CD14-positive monocyte (primary cell): Measurements from ENCODE around the gene EXO1.

GRCh38 chr1:236416305-236416740, 22.2 kb downstream of the EDARADD start:
- CAGE, long polyA plus RNA: no peak

- CAGE, long polyA plus RNA: no peak
These were observed 20.7 kb upstream of the LGALS8 start for GRCh38 chr1:236502919-236503671.

GRCh38 chr1:236555484-236556004, 31.8 kb downstream of the LGALS8 start:
- CAGE, long polyA plus RNA: no peak

DNA sequence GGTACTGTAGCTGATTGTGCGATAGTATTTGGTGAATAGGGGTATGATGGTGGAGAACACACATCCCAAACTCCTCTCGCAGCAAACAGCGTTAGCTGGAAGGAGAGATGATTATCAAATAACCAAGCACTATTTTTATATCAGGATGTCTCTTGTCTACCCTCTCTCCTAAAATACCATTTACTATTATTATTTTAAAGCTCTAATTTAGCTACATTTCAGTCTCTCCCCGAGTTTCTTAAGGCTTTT, 1.4 kb downstream of the ACTN2 start:
- CAGE, long polyA plus RNA: no peak

- CAGE, long polyA plus RNA: no peak
These were observed 21.2 kb downstream of the MTR start for GRCh38 chr1:236816336-236816573.

- CAGE, long polyA plus RNA: no peak
These were observed 5.8 kb downstream of the MT1HL1 start for GRCh38 chr1:236998524-236998855.

- CAGE, long polyA plus RNA: no peak
These were observed 366.6 kb downstream of the ZP4 start for GRCh38 chr1:237524125-237524555.

GRCh38 chr1:237784617-237785067, 106.1 kb downstream of the ZP4 start:
- CAGE, long polyA plus RNA: no peak

DNA sequence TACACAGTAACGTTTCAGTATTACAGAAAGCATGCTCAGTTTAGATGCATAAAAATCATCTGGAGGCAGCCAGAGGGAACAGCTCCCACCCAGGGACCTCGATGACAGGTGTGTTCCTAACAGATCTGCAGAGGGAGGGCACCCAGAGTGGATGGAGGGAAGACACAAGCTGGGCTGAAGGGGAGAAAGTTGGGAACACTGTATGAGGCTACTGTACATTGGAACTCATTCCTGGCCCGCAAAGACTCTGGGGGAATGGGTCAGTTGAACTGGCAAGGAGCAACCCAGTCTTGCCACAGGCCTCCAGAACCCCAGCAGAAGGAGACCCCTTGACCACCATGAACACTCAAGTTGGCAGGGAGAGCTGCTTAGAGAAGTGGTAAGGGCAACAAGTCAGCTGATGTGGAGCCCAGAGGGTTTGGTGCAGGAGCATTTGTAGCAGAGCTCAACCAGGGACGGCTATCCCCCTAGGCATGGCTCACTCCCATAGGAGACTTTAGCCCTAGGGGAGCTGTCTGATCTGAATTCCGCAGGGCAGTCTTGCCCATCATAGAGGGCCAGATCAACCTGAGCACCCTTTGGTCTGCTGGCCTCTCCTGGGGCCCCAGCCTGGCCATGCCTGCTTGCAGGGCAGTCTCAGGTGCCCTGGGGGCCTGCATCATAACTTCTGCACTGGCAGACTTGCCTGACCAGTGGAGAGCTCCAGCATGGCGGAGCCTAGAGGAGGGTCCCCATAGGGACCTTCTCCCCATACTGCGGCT, 52.2 kb downstream of the ZP4 start:
- CAGE, long polyA plus RNA: no peak

DNA sequence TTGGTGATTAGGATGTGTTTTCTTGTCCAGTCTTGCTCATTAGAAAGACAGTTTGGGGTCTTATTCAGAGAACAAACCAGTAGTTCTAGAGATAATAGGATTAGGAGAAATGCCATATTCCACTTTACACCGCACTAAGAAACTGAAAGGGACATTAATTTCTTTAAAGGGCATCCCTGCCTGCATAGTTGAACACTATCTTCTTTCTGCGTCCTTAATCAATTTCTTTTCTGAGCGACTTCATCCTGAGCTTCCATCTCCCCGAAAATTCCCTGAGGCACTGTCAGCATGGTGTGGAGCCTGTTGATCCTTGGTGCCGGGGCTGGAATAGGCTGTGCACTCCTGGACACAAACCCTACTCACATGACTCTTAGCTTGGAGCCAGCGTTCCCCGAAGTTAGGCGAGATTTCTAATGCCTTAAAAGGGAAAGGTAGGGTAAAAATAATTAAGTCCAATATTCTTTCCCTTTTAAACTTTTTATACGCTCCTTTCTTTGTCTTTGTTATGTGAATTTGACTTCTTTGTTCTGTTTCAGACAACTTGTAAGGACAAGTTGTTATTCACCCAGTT, 282.5 kb downstream of the CHRM3 start:
- CAGE, long polyA plus RNA: no peak

DNA sequence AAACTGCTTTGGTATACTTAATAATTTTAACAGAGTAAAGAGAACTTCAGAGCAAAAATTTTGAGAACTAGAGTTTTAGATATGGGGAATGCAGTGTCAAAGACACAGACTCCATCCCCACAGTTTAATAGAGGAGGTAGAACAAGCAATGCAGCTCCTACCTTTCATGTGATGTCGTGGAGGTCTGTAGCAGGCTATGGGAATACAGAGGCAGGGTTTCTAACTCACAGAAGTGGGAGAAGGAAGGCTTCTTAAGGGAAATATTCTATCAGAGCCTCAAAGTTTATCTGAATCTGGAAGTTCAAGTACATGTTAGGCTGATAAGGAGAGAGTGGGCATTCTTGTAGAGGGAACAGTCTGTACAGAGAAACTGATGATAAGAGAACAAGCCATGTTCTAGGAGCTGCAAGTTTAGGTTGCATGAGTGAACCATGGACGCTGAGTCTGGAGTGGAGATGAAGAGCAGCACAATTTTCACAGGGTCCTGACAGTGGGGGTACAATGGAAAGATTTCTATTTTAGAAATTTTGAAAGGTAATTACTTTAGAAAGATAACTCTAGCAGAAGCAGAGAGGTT, 344.0 kb downstream of the CHRM3 start:
- CAGE, long polyA plus RNA: no peak

DNA sequence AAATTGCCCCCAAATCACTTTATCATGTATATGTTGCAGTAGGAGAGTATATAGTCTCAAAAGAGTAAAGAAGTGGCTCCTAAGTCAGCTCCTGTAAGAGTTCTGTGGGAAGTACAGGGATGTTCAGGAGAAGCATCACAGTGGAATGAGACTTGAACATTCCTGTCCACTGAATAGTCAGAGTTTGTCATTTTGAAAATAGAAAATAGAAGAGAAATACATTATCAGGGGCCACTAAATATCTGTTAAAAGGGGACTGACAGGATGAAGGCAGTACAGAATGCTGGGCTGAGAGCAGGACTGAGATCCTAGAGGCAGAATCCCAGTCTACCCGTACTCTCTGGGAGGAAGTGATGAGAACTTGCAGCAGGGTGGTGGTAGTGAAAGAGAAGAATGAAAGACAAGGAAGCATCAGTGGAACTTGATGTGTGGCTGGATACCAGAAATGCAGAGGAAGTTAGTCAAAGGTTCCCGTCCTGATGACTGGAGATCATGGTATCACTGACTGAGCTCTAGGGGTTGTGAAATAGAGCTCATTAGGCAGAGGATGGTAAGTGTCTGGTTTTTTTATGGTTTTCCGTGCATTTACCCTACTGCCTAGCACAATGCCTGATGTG, 153.4 kb downstream of the FMN2 start:
- CAGE, long polyA plus RNA: no peak

DNA sequence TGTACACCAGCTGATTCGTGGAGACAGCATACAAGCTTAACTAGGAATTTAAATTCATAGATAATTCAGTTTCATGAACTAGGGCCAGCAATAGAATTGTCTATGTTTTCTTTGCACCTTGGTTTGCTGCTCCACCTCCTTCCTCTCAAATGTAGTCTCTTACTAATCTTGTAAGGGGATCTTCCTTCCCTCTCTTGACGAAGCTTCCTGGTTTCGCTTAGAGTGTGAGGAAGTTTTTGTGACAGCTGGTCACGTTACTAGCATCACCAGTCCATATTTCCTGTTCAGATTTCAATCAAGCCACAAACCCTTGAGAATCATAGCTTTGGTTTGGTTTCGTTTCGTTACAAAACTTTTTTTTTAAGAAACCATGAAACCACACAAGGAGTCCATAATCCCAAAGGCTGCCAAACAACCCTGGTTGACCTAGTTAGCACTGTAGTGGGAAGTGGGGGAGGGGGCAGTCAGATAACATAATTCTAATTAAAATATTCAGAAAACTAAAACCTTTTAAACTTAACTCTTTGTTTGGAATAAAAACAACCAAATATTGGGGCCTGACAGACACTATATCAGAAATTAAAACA, 35.7 kb downstream of the GREM2 start:
- CAGE, long polyA plus RNA: no peak

DNA sequence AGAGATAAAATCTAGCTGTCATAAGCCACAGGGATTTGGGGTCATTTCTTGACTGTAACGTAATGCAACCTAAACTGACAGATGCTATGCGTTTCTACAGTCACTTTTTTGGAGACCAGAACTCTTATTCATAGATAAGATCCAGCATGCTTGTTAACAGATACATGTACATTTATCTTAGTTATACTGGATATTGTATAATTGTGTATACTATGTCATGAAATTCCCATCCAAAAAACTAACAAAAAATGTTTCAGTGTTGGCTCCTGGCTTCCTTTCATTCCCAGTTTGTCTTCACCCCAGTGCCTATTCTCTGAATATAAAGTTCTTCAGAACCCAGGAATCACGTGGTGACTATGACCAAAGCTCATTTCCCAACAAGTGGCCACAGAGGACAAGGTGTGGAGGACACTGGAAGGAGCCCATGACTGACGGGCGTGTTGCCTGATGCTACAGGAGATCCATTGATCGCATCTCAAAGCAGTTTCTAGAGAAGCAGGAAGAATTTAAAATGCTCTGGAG, 7.3 kb upstream of the GREM2 start:
- CAGE, long polyA plus RNA: no peak

DNA sequence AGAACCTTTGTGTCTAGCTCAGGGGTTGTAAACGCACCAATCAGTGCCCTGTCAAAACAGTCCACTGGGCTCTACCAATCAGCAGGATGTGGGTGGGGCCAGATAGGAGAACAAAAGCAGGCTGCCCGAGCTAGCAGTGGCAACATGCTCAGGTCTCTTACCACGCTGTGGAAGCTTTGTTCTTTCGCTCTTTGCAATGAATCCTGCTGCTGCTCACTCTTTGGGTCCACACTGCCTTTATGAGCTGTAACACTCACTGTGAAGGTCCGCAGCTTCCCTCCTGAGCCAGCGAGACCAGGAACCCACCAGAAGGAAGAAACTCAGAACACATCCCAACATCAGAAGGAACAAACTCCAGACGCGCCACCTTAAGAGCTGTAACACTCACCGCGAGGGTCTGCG, 151.3 kb upstream of the GREM2 start:
- CAGE, long polyA plus RNA: no peak

- CAGE, long polyA plus RNA: no peak
These were observed 42.6 kb downstream of the CHML start for GRCh38 chr1:241597371-241598148.

GRCh38 chr1:241847687-241848434, at the start of gene EXO1:
Gene EXO1, plus strand, starts transcription at chr1:241848204.
- CAGE, long polyA plus RNA: no peak

- CAGE, long polyA plus RNA: no peak
These were observed 9.9 kb upstream of the MAP1LC3C start for GRCh38 chr1:242008853-242009178.

GRCh38 chr1:242051331-242051810, 52.5 kb upstream of the MAP1LC3C start:
- CAGE, long polyA plus RNA: no peak

DNA sequence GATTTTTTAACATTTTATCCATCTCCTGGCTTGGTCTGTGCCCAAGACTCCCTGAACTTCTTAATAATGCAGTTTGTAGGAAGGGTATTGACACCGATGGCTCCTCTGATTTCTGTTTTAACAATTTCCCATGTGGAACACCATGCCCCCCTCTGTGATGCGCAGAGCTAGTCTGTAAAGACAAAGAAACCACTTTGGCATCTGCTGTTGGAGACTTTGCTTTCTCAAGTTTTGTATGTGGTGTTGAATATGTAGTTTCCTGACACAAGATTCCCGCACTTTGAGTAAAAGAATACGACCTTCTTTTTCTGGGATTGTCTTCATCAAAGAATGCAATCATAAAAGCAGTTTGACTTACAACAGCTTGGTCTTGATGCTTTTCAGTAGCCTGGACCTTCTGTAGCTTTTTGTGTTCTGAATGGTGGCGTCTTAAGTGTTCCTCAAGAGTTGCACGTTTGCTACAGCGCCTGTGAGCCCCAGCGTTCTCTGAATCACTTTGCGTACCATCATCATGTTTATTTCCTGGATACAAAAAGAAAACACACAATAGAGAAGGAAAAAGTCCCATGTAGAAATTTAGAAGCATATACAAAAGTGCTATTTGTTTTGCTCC, 69.1 kb downstream of the CEP170 start:
- CAGE, long polyA plus RNA: no peak